Left lung (tissue), 1 donor: Measurements from ENCODE around the gene AKAP17A.

DNA sequence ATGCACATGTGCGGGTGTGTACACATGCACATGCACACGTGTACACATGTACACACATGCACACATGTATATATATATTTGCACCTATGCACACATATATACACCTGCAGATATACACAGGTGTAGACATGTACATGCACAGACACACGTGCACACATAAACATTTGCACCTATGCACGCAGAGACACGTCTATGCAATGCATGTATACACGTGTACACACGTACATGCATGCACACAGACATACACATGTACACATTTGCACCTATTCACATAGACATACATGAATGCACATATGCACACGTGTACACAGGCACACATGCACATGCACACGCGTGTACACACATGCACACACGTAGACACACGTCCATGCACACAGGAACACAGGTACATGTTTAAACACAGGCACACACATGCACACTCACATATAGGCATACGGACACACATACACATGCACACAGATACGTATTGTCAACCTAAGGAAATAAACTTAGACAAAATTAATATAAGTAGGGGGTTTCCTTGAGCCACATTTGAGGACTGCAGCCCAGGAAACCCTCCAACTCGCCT lies 4.2 kb downstream of the PLCXD1 start:
- PRO-cap = no peak

DNA sequence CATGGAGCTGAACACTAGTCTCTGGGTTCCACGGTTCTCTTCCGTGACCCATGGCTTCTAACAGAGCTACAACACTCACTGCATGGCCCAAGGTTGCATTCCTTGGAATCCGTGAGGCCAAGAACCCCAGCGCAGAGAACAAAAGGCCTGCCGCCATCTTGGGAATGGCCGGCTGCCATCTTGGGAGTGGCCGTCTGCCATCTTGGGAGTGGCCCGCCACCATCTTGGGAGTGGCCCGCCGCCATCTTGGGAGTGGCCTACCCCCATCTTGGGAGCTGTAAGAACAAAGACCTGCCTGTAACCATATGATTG lies 152.3 kb downstream of the CRLF2 start:
- PRO-cap = no peak

DNA sequence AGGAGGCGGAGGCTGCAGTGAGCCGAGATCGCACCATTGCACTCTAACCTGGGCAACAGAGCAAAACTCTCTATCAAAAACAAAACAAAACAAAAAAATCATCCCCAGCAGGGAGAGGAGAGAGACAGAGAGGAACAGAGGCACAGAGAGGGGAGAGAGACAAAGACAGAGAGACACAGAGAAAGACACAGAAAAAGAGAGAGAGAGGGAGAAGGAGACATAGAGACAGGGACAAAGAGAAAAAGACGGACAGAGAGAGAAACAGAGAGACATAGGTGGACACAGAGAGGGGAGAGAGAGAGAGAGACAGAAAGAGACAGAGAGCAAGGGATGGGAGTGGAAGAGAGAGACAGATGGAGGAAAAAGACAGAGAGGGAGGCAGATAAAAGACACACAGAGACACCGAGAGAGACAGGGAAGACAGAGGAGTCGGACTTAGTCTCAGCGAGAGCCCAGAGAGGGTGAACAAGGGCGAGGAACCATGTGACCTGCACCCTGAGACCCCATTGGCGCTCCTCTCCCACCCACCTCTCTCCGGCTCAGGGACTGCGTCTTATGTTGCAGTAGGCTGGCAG lies 29.9 kb upstream of the IL3RA start:
- PRO-cap = unidirectional peak, plus-strand start at position 237 of the sequence; unidirectional peak, plus-strand start at position 405 of the sequence

GRCh38 chrX:1385927-1386970 lies 5.7 kb downstream of the SLC25A6 start:
- PRO-cap = no peak

- PRO-cap = no peak
Observed at GRCh38 chrX:1389733-1390289, 2.1 kb downstream of the SLC25A6 start.

- PRO-cap = unidirectional peak, plus-strand start at chrX:1418706
Observed at GRCh38 chrX:1418440-1418973, 26.6 kb upstream of the SLC25A6 start.

GRCh38 chrX:1468272-1468900 lies 15.7 kb upstream of the ASMTL start:
- PRO-cap = no peak

- PRO-cap = bidirectional peak, plus-strand start at chrX:1482007, minus-strand start at chrX:1481916
Observed at GRCh38 chrX:1481435-1482523, 29.1 kb upstream of the ASMTL start.

GRCh38 chrX:1487257-1487642 lies 34.5 kb upstream of the ASMTL start:
- PRO-cap = no peak

- PRO-cap = no peak
Observed at GRCh38 chrX:1493907-1494623, 41.4 kb upstream of the ASMTL start.

DNA sequence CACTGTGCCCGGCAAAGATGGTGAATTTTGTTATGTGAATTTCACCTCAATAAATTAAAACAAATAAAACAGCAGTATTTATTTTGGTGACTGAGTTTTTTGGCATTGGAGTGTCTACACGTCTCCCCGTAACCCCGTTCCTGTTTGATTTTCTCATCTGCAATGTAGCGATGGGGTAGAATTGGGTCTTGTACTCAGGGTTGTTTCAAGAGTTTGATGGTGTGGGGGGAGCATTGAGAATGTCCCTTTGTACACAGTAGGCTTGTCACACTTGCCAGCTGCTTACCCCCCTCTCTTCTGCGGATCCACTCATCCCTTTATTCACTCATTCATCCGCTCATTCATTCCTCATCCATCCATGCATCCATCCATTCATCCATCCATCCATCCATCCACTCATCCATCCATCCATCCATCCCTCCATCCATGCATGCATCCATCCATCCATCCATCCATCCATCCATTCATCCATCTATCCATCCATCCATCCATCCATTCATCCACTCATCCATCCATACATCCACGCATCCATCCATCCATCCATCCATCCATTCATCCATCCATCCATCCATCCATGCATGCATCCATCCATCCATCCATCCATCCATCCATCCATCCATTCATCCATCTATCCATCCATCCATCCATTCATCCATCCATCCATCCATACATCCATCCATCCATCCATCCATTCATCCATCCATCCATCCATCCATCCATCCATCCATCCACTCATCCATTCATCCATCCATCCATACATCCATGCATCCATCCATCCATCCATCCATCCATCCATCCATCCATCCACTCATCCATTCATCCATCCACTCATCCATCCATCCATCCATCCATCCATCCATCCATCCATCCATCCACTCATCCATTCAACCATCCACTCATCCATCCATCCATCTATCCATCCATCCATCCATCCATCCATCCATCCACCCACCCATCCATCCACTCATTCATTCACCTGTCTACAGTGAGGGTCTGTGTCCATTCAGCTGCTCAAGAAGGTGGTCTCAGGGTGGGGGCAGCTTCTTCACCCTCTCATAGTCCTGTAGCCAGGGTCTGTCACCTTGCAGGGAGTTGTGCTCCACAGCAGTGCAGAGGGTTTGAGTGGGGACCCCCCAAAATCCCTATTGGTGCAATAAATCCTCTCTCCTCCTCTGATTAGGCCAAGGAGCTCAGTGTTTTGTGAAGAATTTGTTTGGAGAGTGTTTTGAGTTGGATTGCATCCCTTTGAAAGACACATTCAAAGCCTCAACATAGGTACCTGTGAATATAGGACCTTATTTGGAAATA lies 12.6 kb downstream of the P2RY8 start:
- PRO-cap = no peak

GRCh38 chrX:1525528-1526514 lies 11.2 kb downstream of the P2RY8 start:
- PRO-cap = no peak

DNA sequence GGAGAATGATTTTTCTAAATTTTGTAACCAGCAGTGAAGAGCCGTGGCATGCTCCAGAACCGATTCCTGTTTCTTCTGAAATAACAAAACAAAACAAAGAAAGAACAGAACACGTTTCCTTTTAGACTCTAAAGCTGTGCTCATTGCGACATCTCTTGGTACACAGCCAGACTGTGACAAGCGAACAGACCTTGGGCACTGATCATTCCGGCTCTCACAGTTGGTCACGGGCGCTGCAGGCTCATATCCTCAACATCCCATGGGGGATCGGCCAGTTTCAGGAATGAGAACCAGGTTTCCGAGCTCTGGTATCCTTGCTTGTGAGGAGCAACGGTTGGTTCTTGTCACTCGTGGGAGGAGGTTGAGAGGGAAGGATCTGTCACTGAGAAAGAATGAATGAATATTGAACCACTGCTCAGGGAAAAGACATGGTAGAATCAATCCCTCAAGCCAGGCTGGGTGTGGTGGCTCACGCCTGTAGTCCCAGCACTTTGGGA lies 485 bp upstream of the P2RY8 start:
- PRO-cap = bidirectional peak, plus-strand start at position 205 of the sequence, minus-strand start at position 77 of the sequence

GRCh38 chrX:1591253-1591958 lies at the start of gene AKAP17A:
Gene AKAP17A, plus strand, starts transcription at chrX:1591604.
- PRO-cap = bidirectional peak, plus-strand start at chrX:1591635, minus-strand start at chrX:1591461

- PRO-cap = no peak
Observed at GRCh38 chrX:1593239-1593680, 1.9 kb downstream of the AKAP17A start.

DNA sequence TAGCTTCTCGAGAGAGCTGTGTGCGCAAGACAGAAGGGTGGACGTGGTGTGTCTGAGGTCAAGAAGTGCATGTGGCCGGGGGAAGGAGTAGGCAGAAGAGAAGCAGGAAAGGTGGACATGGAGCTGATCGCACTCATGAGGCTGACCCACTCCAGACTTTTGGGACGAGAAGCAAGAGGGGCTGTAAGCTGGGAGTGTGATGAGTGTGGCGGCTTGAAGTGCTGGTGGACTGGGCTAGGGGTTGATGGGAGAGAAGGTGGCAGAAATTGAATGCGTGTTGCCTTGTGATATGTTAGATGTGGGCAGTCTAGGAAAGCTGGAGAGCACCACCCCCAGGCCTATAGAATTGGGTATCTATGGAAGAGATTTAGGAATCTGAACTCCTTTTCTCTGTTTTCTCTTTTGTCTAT lies 10.7 kb upstream of the ASMT start:
- PRO-cap = no peak

DNA sequence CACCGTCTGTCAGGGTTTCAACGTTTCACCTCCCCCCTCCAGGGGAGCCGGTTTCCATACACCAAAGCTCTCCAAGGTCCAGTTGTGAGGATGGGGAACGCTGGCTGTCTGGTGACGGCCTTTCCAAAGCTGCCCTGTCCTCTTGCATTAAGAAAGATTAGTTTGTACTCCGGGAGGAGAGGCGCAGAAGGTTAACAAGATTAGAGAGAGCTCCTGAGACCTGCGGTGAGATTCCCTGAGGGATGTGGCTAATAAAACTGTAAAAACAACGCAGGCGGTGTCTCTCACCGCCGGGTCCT lies 43.3 kb downstream of the ASMT start:
- PRO-cap = no peak

DNA sequence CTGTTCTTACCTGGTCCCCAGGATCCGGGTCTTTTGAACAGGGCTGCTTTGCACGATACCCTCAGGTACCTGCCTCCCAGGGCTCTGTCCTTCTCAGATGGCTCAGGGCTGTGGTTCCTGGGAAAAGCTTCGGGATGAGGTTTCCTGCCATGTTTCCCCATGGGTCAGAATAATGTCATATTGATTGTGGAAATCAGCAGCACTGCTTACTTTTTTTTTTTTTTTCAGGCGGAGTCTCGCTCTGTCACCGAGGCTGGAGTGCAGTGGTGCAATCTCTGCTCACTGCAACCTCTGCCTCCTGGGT lies 271.9 kb downstream of the ASMT start:
- PRO-cap = no peak

DNA sequence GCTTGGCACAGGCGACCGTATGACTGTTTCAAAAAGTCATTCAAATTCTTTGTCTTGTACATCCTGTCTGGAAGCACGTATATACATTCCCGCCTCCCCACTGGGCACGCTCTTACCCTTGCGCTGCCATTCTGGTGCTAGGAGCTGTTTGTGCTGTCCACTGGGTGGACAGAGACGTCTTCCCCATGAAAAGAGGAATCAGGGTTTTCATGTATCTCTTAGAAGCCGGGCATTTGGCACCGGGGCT lies 40.1 kb upstream of the CD99 start:
- PRO-cap = no peak

DNA sequence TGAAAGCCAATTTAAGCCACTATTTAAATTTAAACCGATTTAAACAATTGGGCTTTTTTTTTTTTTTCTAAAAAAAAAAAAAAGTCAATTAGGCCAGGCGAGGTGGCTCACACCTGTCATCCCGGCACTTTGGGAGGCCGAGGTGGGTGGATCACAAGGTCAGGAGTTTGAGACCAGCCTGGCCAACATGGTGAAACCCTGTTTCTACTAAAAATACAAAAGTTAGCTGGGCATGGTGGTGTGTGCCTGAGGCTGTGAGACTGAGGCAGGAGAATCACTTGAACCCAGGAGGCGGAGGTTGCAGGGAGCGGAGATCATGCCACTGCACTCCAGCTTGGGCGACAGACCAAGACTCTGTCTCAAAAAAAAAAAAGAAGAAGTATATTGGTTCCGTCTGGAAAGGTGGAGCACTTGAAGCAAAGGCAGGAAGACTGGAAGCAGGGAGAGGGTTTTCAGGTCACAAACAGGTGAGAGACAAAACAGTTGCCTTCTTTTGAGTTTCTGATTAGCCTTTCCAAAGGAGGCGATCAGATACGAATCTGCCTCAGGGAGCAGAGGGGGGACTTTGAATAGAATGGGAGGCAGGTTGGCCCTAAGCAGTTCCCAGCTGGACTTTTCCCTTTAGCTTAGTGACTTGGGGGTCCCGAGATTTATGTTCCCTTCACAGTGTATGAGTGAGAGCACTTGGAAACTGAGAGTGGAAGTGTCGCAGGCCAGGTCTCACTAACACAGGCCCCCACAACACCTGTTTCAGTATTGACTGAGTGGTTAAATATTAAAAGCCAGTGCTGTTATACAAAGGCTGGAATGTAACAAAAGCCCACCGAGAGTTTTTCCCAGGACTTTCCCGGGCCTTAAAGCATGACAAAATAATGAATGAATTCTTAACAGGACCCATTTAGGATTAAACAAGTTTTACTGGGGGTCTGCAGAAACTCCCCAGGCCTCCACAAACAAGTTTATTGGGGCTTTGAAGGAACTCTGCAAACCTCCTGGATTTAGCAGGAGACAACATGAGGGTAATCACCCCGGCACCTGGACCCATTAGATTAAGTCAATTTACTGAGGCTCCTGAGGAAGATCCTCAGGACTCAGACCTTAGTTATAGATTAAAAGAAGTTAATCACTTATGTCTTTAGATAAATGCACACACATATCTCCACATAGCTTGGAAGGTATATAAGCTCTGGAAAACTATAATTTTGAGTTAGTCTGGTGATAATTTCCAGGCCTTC lies 28.9 kb downstream of the XG start:
- PRO-cap = no peak